ENCODE measurements around the genes ATG13 and F2.

DNA sequence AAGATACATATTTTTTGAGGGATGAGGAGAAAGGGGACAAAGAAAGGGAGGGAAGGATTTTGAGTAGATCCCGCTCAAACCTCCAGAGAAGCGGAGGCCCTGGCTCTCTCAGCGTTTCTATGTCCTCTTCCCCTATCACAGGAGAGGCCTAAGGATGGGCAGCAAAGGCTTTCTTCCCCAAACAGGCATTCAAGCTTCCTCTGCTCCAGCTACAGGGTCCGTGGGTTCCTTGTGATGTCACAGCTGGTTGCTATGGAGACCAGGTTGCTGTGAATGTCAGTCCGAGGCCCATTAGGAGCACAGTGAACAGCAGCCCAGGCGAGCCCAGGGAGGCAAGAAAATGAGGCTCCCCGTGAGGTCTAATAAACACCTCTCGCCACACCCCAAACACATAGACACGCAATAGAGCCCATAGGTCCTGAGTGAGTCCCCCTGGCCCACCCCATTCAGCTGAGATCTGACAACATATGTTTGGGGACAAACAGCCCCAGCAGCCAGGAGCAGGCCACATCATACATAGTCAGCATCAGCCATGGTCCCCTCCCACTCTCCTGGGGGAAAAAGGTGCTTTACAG is 22.9 kb upstream of the TP53I11 start:
- PRO-cap = no peak

GRCh38 chr11:45025618-45026821 is 75.3 kb upstream of the TP53I11 start:
- PRO-cap = no peak

DNA sequence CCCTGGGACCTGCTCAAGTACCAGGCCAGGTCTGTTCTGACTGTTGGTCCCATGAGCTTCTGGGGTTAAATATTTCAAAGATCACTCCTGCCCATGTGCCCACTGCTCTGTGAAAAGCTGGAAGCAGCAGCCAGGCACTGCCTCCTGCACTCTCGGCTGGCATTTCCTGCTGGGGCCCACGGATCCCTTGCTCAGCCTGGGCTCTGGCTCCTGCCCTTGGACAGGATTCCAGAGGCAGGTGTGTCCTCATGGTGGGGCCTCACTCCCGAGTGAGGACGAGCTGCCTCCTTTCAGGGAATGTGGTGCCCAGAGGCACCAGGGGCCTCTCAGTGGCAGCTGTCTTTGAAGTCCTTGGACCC is 38.1 kb upstream of the PRDM11 start:
- PRO-cap = no peak

- PRO-cap = no peak
Measured at GRCh38 chr11:45147434-45147728, 942 bp downstream of the PRDM11 start.

DNA sequence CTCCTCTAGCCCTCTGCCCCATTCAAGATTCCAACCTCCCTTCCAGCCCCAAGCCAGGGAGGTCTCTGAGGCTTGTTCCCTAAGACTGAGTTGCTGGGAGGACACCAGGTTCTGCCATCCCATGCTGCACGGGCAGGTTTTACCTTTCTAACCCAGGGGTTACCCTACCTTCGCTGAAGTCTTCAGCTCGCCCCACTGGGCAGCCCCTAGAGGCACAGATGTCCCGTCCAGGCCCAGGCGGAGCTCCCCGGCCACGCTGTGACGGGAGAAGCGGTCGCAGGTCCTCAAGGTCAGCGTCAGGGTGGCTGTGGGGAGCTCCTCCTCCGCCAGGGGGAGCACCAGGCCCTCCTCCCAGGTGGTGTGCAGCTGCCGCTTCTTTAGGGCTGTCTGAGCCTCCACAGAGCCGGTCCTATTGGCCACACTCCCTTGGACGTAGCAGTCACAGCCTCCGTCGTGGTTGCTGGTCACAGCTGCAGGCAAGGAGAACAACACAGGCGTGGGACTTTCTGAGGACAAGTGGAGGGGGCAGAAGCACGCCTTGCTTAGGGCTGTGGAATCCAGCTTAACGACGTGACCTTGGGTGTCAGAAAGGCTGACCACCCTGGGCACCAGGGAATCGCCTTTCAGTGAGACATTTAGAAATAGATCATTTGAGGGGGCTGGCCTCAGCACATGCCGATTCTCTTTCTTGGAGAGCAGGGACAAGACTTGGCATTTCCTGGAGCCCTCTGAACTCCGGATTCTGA is 33.7 kb downstream of the SYT13 start:
- PRO-cap = no peak

GRCh38 chr11:45853542-45854497 is 6.5 kb downstream of the CRY2 start:
- PRO-cap = no peak

DNA sequence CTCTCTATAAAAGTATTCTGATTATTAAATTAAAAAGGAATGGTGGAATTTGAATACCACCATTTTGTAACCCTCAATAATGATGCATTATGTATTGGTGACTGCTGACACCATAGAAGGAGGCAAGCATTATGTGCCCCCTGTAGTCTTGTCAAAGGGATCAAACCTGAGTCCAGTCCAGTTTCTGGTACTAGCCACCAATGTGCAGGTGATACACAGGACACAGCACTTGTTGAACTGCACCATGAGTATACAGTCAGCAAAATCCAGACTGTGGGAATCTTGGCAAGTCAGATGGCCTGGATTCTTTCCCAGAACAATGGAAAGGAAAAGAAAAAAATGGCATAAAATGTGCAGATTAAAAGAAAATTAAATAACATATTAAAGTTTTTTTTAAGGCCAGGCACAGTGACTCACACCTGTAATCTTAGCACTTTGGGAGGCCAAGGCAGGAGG is 16.7 kb downstream of the CRY2 start:
- PRO-cap = no peak

GRCh38 chr11:45882399-45883129 is 2.9 kb upstream of the MAPK8IP1 start:
- PRO-cap = no peak

GRCh38 chr11:45896311-45896963 is 10.6 kb downstream of the FREY1 start:
- PRO-cap = no peak

GRCh38 chr11:46121533-46122785 is 705 bp upstream of the PHF21A start:
- PRO-cap = bidirectional peak, plus-strand start at chr11:46121608, minus-strand start at chr11:46121406; bidirectional peak, plus-strand start at chr11:46121969, minus-strand start at chr11:46121914

- PRO-cap = no peak
Measured at GRCh38 chr11:46242455-46243028, 34.9 kb upstream of the CREB3L1 start.

DNA sequence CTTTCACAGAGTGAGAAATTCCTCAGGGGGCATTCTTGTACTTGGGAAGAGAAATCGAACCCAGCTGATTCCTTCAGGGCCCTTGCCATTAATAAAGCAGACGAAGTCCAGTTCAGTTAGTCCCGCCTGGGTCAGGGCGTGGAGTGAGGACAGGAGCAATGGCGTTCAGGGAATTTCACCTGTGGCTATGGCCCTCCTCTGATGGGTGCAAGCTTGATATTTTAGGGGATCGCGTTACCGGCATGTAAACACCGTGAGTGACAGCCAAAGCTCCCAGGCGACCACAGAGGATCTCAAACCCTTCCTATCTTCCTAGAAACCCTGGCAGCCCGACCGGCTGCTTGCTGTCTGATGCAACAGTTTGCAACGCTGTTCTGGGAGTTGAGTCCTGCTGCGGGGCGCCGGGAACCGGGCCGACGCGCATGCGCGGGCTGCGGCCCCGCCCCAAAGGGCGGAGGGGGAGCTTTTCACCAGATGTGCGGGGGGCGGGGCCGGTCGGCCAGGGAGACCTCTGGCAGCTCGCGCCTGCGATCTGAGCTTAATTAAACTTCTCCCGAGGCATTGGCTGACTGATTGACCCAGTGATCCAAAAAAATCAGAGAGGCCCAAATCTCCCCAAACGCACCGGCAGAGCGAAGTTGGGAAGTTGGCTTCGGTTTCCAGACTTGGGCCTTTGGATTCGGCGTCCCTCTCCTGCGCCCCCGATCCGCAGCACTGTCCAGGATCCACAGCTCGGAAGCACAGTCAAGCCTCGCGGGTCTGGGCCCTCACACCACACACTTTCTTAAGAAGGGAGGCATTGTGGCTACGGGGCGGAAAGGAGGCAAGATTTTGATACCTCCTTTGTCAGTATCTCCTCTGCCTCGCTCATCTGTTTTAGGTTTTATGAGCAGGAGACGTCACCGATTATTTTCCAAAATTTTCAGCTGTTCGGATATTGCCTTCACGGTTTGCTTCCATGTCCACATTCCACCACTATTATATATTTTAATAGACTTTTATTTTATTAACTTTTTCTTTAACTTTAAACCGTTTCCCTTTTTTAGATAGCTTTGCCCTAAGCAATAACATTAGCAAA is 34.1 kb upstream of the CREB3L1 start:
- PRO-cap = no peak

GRCh38 chr11:46279621-46280196 is 2.2 kb downstream of the CREB3L1 start:
- PRO-cap = no peak

DNA sequence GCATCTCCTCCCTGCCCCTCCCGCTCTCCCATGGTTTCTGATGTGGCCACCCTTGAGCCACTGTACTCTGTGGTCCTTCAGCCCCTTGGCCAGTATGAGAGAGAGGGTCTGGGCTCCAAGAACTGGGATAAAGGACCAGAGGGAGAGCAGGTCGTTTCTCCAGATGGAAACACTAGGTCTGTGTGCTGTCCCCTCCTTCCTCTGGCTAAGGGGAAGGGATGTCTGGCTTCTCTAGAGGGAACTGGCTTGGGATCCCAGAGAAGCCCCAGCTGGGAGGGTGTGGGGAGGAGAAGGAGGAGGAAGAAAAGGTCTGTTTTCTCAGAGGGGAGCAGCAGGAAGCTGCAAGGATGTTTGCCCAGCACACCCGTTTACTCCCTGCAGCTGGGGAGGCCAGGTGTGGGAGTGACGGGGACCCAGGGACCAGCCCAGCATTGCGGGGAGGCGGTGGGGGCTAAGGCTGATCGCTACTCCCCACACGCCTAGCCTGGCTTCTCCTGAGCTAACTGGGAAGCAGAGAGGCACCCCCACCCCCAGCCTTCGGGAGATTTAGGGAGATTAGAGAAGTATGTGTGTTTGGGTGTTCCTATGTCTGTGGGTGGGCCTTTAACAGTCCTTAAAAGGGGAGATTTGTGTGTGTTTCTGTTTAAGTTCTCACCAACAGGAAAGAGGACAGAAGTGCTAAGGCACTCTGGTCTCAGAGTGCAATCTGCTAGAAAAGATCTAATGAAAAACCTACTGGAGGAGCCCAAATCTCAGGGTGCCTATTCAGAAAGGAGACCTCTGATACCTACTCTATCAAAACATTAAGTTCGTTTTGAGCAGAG is 3.9 kb downstream of the CREB3L1 start:
- PRO-cap = no peak

DNA sequence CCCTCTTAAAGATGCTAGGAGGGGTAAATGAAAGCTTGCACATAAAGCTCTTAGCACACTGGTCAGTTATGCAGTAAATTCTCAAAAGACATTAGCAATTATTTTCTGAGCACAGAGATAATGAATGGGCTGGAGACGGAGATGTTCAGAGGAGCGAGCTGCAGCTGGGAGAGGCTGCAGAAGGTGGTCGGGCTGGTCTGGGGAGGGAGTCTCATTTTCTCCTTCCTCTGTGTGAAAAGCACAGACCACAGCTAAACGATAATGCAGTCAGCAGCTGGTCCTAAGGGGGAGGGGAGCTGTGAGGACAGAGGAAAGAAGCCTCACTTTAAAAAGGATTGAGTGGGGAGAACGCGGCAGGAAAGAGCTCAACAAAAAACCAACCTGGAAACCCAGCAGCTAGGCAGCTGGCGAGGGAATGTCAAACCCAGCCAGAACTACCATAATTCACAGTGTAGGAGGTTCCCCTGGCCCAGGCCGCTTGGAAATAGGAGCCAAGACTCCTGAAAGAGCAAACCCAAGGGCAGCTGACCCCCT is 16.8 kb upstream of the DGKZ start:
- PRO-cap = no peak

- PRO-cap = no peak
Measured at GRCh38 chr11:46348659-46349675, 1.7 kb downstream of the DGKZ start.

GRCh38 chr11:46380342-46381442 is 777 bp upstream of the MDK start:
- PRO-cap = bidirectional peak, plus-strand start at chr11:46380565, minus-strand start at chr11:46380450; bidirectional peak, plus-strand start at chr11:46380791, minus-strand start at chr11:46380671

DNA sequence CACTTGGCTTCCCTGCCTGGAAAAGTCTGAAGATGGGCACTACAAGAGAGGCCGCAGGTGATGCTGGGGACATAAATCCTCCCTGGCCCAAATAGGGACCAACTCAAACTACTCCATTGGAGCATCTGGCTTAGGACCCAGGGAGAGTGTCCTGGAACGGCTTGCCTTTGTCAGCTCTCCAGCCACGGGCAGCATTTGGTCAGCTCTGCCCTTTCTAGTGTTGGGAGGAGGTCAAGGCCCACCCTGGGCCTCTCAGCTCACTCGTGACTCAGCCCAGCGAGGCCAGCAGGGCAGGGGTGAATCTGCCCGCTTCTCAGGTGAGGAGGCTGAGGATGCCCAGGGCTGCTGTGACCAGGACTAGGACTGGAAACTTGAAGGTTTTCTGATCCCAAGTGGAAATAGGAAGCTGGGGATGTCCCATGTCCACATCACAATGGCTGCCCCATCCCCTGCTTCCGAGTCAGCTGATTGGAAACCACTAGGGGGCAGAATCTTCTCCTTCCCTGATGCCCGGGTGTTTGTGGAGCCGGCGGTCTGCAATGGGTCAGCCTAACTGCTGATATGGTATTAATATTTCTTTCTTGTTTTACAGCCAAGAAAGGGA is 1.5 kb downstream of the MDK start:
- PRO-cap = no peak

DNA sequence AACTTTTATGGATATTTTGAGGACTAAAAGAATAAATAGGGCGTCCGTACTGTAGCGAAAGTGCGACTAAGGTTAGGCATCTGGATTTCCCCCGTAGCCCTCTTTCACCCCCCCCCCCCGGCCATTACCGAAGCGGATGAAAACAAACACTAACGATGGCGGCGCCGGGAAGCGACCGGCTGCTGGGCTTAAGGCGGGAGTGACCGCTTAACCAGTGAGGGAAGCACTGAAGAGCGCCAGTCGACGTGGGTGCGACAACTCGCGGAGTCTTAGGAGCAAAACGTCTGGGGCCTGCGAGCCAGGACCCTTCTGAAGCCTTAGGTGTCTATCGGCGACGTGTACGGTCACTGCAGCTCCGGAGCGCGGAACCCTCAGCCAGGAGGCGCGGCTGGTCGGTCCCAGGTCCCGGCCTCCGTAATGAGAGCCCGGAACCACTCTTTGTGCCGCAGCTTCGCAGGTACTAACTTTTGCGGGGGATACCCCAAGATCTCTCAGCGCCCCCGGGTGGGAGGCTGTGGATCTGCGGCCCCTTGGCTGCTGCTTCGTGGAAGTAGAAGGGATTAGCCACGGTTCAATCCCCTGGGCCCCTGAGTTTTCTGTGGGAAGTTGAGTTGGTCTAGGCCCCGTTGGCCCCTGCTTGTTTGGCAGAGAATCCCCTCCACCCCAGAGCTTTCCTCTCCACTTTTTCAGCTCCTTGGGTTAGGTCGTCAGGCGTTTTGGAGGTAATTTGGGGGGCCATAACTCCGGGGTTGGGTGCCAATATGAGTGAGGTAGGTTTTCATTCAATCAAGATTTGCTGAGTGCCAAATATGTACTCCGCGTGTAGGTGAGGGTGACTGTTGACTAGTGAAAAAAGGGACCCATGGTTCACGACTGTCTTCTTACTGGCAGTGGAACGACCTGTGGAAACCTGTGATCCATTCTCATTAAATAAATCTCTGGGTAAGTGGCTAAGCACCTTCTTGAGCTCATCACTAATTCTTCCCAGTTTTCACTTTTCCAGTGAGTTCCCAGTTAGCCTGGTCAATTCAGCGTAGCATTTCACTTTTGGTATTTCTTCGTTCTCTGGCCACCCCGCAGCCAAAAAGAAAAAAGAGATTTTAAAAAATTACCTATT is at the start of gene ATG13:
TSS of gene ATG13 (plus strand) at position 120 of the 1,117 bp plus-strand sequence.
- PRO-cap = bidirectional peak, plus-strand start at position 152 of the sequence, minus-strand start outside the sequence; unidirectional peak, minus-strand start at position 416 of the sequence

DNA sequence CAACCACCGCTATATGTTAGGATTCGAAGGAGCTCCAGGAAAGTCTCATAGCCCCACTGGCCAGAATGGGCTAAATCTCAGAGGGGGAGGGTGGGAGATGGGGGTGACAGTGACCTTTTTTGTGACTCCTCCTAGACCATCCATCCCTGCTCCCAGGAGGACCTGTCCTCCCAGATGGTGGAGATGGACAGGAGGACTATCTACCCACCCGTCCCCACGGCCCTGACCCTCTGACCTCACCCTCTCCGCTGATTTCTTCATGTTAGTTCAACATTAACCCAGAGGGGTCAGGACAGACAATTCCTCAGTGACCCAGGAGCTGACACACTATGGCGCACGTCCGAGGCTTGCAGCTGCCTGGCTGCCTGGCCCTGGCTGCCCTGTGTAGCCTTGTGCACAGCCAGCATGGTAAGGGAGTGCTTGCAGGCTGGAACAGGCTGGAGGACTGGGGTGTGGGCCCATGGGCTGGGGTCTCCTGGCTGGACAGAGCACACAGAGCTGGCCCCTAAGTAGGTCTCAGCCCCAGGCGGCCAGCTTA is at the start of gene F2:
TSS of gene F2 (plus strand) at position 307 of the 538 bp plus-strand sequence.
- PRO-cap = no peak